Left lobe of liver (tissue), 1 donor: ENCODE results near the genes TMIGD2, PLIN4 and FEM1A.

GRCh38 chr19:4041010-4041260 is 25.8 kb downstream of the ZBTB7A start:
- PRO-cap = no peak

DNA sequence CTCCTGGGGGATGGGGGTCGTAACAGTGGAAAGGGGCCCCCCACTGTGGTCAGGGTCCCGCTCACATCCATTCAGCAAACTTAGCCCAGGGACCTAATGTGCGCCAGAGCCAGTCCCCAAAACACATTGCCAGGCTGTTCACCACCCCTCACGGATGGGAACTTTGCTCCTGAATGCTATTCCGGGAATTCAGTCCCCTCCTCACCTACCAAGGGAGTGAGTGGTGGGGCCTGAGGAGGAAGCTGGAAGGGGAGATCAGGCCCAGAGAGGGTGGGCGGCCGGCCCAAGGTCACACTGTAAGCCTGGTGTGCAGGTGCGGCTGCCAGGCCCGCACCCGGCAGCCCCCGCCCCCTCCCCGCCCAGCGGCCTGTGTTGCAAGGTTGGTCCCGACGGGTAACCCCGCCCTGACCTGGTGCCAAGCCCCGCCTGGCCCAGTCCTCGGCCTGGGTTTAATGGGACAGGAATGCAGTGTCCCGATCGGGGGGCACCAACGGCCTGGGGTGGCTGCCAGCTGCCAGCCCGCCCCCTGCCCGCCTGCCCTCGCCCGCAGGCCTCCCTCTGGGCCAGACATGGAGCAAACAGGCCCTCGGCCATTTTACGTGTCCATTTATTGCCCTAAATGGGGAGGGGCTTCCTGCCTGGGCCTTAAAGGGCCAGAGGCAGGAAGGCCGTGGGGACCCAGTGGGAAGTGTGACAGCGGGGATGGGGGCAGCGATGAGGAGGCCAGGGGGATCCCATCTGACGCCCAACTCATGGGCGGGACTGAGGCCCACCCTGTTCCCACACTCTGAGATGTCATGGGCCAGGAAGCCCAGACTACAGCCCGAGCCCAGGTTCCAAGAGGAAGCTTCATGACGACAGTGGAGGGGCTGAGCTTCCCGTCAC is 5.4 kb downstream of the ZBTB7A start:
- PRO-cap = bidirectional peak, plus-strand start at position 434 of the sequence, minus-strand start at position 296 of the sequence

DNA sequence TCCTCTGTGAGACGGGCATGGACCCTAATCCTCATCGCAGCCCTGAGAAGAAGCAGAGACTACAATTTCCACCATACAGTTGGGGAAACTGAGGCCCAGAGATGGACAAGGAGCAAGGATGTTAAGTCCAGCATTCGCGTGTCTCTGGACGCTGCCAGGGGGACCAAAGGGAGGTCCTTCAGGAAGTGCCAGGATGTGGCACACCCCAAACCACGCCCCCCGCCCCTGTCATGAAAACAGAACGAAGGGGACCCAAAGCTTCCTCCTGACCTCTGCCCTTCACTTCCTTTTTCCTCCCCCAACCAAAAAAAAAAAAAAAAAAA is 2.6 kb upstream of the ZBTB7A start:
- PRO-cap = no peak

DNA sequence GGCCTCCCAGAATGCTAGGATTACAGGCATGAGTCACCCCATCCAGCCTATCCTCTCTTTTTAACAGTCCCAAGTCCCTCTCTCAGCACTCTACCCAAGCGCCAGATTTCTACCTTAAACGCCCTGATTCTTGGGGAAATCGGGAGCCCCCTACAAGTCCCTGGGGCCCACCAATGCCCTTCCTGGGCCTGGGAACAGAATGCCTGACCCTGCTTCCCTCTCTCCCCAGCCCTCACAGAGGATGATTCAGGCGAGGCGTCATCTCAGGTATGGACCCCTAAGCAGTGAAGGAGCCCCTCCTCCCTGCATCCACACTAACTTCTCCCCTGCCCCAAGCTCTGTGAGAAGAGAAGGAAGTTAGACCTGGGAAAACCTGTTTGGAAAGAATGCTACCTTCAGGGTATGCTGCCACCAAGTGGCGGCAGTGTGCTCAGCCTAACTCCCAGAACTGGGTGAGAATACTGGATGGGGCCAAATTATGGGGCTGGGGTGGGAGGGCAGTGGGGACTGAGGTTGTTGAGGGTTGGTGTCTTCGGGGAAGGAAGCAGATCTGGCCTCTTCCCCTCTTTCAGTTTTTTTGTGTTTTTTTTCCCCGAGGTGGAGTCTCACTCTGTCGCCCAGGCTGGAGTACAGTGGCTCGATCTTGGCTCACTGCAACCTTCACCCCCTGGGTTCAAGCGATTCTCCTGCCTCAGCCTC is 20.6 kb upstream of the EBI3 start:
- PRO-cap = no peak

GRCh38 chr19:4258114-4258617 is 11.3 kb downstream of the YJU2 start:
- PRO-cap = no peak

- PRO-cap = no peak
Observed at GRCh38 chr19:4302201-4302560, at the start of gene TMIGD2. Gene TMIGD2, minus strand, starts transcription at chr19:4302389.

- PRO-cap = no peak
Observed at GRCh38 chr19:4389391-4389982, 10.9 kb downstream of the SH3GL1 start.

DNA sequence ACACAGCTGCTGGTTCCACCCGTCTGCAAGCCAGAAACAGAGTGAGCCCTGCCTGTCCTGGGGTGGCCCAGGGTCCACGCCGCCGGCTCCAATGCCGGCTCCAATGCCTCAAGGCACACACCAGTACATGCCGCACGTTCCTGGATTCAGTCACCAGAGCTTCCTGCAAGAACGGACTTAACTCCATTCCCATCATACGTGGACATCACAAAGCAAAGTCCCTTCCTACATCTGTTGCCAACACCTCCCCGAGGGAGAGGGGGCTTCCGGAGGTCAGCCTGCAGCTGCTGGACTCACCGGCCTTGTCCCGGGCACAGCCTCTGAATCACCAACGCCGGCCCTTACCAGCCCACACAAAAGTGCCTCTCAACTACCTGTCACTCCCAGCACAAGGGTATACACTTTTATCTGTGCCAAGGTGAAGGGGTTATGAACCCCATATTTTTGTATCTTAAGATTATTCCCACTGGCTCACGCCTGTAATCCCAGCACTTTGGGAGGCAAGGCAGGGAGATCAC is 8.5 kb downstream of the SH3GL1 start:
- PRO-cap = no peak

GRCh38 chr19:4399531-4400182 is 690 bp downstream of the SH3GL1 start:
- PRO-cap = unidirectional peak, plus-strand start at chr19:4399815; bidirectional peak, plus-strand start at chr19:4399976, minus-strand start at chr19:4399873

DNA sequence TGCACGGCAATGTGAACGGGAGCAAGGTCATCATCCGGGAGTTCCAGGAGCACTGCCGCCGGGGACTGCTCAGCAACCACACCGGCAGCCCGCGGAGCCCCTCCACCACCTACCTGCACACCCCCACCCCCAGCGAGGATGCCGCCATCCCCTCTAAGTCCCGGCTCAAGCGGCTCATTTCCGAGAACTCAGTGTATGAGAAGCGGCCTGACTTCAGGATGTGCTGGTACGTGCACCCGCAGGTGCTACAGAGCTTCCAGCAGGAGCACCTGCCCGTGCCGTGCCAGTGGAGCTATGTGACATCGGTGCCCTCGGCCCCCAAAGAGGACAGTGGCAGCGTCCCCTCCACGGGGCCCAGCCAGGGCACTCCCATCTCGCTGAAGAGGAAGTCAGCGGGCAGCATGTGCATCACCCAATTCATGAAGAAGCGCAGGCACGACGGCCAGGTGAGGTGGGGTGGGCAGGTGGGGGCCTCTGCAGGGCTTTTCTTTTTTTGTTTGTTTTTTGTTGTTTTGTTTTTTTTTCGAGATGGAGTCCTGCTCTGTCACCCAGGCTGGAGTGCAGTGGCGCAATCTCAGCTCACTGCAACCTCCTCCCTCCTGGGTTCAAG is 24.4 kb downstream of the UBXN6 start:
- PRO-cap = no peak

DNA sequence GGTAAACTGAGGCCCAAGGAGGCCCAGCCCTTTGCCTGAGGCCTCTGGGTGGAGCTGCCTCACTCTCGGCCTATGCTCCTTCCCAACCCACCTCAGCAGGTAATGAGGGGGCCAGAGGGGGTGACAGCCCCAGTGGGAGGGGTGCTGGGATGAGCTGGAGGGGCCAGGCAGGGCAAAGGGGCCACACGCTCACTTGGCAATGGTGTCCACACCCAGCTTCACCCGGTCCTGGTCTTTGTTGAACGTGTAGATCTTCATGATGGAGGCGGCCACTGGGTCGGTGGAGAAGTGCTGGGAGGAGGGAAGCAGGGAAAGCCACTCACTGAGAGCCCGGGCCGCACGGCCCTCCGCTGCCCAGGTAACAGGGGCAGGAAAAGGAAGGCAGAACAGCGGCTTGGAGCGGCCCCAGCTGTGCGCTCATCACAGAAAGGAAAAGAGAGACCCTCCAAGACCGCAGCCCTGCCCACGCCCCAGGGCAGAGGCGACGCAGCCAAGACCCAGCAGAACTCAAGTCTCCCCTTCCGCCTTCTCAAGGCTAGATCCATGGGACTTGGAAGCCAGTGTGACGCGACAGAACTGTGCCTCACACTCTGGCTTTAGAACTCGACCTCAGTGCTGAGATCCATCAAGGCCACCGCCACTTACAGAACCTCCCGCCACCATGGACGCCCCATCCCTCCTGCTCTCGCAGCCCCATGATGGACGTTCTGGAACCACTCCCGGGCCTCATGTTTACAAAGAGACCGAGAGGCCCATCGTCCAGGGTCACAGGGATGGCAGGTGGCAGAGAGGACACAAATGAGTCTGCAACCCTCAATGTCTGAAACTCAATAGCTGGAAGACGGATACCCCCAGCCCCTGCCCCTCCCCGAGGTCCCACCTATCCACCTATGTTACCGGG is 9.2 kb downstream of the UBXN6 start:
- PRO-cap = no peak

DNA sequence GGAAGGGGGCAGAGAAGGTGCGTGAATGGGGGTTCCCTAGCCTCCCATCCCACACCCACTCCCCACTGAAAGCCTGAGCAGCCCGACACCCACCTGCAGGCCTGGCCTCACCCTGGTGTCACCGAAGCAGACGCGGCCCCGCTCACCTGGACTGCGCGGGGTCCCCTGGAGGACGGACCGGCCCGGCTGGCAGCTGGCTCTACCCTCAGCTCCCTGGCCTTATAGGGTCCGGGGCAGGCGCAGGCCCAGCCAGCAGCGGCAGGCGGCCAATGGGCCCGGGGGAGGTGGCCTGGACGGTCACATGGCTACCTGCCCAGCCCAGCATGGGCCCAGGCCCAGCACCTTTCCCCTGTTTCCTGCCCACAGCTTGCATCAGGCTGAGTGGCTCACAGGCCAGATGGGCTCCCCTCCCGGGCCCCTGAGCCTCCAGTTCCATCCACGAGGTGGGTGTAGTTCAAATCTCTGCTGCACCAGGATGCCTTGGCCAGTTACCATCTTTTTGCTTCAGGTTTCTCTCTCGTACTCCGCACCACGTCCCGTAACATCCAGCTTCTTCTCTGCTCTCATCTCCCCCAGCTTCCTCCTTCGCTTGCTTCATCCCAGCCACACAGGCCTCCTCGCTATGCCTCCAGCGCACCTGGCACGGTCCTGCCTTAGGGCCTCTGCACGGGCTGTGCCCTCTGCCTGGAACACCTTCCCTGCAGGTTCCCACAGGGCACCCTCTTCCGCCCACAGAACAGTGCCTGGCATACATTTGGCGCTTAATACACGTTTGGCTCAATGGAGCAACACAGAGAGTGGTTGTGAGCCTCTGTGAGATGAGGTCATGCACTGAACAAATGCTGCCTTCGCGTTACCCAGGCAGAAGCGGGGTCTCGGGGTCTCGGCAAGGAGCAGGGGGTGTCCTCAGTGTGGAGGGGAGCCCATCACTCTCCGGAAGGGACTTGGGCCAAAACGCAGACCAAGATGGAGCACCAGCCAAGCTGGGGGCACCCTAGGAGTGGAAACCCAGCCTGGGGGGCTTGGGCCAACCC is at the start of gene PLIN4:
PLIN4 (minus strand) TSS at position 195 of the 1,034 bp plus-strand sequence.
- PRO-cap = bidirectional peak, plus-strand start at position 372 of the sequence, minus-strand start at position 195 of the sequence

- PRO-cap = unidirectional peak, minus-strand start at chr19:4581776
Observed at GRCh38 chr19:4581181-4582051, 21.9 kb upstream of the SEMA6B start.

- PRO-cap = unidirectional peak, minus-strand start at chr19:4607245
Observed at GRCh38 chr19:4606843-4607395, 32.4 kb upstream of the TNFAIP8L1 start.

DNA sequence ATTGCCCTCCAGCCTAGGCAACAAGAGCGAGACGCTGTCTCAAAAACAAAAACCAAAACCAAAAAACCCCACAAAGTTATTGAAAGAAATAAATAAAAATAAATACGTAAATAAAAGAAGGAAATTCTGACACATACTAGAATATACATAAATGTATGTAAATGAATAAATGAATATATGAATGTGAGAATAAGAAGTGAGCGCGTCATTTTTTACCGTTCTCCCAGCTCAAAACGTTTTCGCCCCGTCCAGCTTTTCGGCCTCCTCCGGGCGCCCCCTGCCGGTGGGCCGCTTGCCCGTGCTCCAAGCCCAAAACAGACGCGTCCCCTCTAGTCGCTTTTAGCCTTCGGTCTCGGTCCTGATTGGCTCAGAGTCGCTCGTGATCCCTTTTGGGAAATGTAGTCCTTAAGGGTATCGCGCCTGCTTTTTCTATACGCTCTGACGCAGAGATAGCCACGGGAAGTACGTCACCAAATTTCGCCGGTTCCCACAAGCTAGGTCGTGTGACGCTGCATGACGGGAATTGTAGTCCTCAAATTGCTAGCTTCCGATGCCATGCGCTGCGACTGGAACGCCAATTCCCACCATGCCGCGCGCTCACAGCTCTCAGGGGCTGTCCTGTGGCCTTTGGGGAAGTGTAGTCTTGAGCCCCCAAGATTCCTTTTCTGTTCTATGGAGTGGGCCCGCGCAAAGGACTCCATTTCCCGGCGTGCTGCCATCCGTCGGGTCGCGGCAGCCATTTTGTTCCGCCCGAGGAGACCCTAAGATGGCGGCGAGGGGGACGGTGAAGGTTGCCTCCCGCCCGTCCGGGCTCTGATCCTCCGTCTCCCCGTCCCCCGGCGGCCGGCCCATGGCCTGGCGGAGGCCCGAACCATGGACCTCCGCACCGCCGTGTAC is at the start of gene FEM1A:
FEM1A (plus strand) TSS at position 753 of the 897 bp plus-strand sequence.
- PRO-cap = unidirectional peak, minus-strand start at position 311 of the sequence; unidirectional peak, plus-strand start at position 764 of the sequence

- PRO-cap = no peak
Observed at GRCh38 chr19:4807045-4807604, 15.6 kb downstream of the FEM1A start.

- PRO-cap = no peak
Observed at GRCh38 chr19:4830422-4831008, 997 bp downstream of the TICAM1 start.

DNA sequence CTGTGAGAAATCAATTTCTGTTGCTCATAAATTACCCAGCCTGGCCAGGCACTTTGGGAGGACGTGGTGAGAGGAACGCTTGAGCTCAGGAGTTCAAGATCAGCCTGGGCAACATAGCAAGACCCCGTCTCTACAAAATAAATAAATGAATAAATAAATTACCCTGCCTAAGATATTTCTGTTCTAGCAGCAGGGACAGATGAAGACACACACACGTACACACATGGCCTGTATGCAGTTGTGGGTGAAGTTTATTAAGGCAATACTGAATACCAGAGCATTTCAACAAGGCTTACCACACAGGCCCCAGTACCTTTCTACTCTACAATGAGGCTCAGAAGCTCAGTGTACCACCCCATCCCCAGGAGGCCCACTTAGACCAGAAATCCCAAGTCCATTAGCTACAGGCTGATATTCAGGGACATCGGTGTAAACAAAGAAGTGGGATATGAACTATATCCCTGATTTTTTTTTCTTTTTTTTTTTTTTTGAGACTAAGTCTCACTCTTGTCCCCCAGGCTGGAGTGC is 6.7 kb upstream of the TICAM1 start:
- PRO-cap = no peak

DNA sequence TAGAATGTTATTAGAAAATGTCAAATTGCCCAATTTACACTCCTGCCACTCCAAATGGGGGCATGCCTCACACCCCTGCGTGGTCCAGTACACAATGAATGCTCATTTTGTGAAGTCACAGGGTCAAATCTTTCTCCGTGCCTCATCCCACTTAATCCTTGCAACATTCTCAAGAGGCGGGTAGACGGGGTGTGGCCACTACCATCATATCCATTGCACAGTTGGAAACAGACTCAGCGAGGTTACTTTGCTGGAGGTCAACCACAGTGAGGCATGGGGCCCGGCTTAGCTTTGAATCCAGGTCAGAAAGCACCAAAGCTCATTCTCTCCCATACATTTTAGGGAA is 925 bp upstream of the KDM4B start:
- PRO-cap = no peak

DNA sequence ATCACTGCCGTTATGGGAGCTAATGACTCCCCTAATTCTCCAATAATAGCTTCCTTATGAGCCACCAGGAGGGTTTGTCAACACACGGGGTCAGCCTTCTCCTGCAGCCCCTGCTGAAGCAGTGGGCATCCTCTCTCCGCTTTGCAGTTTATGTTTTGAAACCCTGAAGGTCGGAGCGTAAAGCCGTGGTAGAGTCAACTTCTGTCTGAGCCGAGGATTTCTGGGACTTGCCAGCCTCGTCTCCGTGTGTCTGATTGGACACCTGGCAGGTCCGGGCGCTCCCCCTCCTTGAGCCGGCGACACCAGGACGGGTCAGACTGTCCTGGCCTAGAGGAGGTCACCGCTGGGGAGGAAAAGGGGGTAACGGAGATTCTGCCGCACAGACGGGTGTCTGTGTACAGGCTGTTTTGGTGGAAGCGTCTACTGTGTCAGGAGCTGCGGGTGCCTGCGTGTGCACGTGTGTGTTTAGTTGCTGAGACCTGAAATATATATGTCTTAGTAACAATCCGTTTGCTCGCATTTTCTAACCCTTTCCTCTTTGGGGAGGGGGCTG is 1.8 kb downstream of the KDM4B start:
- PRO-cap = bidirectional peak, plus-strand start at position 291 of the sequence, minus-strand start at position 207 of the sequence